T-cell (primary cell): ENCODE results near the genes DNAJC15 and TSC22D1.

DNA sequence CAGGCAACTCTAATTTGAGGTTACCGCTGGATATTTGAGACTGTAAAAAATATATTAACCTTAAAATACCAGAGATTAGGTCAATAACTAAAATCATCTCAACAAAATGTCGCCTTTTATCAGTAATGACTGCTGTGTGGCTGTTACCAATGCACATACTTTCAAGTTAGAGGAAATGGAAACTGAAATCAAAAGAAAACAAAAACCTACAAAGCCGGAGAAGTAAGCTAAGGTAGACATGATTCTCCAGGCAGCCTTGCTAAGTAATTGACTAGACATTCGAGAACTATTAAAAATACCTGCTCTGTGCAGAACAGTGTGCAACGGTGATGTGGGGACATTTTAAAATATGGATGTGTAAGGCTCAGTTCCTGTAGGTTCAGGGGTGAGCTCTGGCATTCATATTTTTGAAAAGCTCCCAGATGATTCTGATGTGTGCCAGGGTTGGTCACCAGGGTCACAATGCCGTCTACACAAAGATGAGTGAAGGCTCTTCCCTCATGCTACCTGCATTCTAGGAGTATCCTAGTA lies 575 bp upstream of the EPSTI1 start:
- PRO-cap, 7 experiments: peak in 6 of 7 experiments; most common plus-strand start position 239 of the sequence (in 5); most common minus-strand start position 127 of the sequence (in 5)

DNA sequence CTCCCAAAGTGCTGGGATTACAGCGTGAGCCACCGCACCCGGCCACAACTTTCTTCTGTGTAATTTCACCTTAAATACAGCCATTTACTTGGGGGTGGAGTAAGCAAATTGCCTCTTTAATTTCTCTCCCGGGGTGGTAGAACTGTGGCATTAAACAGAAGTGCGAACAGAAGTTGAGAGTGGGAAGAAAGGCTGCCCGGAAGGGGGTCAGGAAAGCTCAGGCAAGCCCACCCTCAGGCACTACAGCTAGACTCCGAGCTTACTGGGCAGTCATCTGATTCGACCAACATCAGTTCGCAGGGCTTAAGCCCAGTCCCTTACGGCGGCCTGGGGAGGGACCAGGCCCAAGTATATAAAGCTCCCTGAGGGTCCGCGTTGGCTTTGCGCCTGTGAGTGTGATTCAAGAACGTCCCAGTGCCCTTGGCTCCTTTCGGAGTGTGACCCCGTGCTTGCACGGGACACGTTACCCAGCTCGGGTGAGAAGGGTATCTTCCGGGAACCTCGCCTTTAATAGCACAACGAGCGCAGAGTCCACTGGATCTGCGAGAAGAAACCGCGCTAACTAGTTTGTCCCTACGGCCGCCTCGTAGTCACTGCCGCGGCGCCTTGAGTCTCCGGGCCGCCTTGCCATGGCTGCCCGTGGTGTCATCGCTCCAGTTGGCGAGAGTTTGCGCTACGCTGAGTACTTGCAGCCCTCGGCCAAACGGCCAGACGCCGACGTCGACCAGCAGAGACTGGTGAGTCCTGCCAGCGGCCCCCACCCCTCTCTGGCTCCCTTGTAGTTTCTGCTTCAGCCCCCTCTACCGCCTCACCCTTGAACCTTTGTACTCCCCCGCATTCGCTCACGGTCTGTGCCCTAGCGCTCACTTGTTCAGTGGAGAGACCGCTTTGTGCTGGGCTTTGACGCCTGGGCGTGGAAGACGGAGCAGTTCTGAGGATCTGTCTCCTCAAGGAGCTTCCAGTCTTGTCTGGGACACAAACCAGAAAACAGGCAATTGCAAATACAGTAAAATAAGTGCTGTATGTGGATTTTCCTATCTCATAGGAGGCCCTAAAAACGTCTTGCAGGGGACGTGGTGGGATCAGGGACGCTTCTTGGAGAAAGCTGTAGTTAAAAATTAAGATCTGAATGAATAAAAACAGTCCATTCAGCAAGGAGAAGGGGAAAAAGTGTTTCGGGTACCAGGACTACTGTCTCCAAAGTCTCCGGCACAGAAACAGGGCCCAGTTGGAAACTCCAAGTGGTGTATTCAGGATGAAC lies at the start of gene DNAJC15:
Gene DNAJC15, plus strand, starts transcription at position 589 of the 1,261 bp plus-strand sequence.
- PRO-cap, 7 experiments: peak in 7 of 7 experiments; most common plus-strand start position 866 of the sequence (in 6); most common minus-strand start position 853 of the sequence (in 4)

DNA sequence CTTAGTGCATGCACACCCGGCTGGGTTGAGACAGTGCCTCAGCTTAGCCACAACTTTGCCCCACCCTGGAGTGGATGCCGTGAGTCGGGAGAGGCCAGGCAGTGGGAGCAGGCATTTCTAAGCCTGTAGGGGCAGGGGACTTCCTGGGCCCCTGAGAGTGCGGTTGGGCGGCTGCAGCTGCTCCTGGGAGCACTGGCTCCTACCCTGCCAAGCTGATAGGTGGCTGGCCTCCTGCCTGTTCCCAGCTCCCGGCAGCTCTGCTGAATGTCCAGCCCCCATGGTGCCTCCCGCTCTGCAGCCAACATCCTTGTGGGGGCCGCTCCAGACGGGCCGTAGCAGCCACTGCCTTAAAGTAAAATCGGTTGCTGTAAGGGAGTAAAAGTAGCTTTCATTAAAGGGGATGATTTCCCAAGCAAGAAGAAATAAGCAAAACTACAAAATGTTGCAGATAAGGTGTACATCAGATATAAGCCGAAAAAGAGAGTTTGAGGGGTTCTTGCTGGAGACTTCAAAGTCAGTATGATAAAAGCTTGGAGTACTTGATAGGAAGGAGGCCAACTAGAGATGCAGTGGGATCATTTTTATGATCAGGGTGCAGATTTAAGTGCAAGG lies 13.5 kb downstream of the DNAJC15 start:
- PRO-cap, 7 experiments: no peak in any of the 7 experiments

DNA sequence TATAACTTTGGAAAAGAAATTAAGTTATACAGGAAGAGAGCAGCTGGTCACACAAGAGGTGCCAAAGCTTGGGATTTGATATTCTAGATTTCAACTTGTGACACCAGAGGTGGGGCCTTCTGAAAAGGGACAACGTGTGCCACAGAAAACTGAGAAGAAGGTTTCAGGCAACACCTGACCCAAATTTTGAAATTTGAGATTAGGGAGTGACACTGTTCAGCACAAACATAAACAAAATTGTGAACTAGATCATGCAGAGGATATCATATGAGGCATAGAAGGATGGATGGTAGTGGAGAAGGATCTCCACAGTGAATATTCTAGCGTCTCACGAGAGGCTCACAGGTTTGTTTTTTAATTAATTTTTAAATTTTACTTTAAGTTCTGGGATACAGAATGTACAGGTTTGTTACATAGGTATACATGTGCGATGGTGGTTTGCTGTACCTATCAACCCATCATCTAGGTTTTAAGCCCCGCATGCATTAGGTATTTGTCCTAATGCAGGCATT lies 379.6 kb downstream of the ENOX1 start:
- PRO-cap, 7 experiments: no peak in any of the 7 experiments

- PRO-cap, 7 experiments: no peak in any of the 7 experiments
These were observed 41.6 kb downstream of the LACC1 start for GRCh38 chr13:43921265-43921685.

GRCh38 chr13:44109981-44110734 lies 50.9 kb downstream of the SMIM2 start:
- PRO-cap, 7 experiments: no peak in any of the 7 experiments

- PRO-cap, 7 experiments: no peak in any of the 7 experiments
These were observed 44.2 kb downstream of the SMIM2 start for GRCh38 chr13:44116673-44117347.

DNA sequence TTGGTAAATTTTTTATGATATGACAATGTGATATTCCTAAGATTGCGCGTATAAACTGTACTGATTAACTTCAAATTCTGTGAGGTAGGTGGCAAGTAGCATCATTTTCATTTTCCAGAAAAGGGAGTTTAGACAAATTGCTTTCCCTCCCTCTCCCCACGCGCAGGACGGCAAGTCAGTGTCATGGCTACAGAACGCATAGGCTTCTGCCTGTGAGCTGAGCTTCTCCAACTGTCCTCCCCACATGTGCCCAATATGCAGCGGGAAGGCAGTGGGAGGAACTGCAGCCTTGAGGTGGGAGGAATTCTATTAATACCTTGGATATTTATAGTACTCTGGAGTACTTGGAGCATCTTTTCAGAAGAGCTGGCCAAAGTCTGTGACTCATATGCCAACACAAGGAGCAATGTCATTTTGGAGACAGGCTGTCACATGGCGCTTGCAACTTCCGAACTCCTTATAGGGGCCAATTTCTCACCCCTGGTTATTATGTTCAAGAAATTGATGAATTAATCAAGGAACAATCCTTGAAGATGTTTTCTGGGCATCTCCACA lies 32.6 kb downstream of the SMIM2 start:
- PRO-cap, 7 experiments: no peak in any of the 7 experiments

DNA sequence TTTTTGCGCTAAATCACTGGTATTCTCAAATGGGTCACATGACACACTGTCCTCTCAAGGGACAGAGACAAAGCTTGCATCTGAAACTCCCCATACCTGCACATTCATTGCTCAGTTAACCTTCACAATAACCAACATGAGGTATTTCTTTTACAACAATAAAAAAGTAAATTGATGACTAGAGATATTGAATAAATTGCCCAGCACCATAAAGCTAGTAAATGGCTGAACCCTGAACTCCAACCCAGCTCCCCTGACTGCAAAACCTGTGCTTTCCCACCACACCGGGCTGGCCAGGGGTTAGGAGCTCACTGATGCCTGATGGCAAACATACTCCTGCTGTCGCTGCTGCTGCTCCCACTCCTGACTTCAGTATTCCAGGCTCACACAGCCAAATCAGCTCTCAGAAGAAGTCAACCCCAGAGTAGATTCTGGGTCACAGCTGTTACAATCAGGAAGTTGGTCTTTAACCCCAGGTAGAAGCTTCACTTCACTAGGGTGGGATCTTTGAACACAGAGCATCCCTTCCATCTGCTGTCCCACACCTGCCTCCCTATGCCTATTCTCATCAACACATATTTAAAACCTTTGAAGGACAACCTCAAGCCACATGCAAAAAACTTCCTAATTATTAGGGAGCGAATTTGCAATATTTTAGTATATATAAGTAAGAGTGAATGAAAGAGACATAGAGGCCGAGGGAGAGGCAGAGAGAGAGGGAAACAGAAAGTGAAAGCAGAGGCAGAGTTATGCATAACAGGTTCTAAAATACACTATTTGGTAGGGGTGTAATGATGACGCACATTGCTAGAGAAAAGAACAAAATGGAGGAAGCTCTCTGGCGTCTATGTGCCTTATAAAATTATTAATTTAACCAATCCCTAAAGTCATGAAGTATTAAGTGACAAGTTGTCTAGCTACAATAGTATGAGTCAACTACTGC lies 99.5 kb upstream of the SERP2 start:
- PRO-cap, 7 experiments: peak in 7 of 7 experiments; most common plus-strand start position 822 of the sequence (in 7); most common minus-strand start position 731 of the sequence (in 7)

GRCh38 chr13:44352102-44353122 lies 21.2 kb upstream of the SERP2 start:
- PRO-cap, 7 experiments: peak in 4 of 7 experiments; most common plus-strand start chr13:44352931 (in 2)

- PRO-cap, 7 experiments: no peak in any of the 7 experiments
These were observed 11.5 kb upstream of the SERP2 start for GRCh38 chr13:44362158-44362580.

DNA sequence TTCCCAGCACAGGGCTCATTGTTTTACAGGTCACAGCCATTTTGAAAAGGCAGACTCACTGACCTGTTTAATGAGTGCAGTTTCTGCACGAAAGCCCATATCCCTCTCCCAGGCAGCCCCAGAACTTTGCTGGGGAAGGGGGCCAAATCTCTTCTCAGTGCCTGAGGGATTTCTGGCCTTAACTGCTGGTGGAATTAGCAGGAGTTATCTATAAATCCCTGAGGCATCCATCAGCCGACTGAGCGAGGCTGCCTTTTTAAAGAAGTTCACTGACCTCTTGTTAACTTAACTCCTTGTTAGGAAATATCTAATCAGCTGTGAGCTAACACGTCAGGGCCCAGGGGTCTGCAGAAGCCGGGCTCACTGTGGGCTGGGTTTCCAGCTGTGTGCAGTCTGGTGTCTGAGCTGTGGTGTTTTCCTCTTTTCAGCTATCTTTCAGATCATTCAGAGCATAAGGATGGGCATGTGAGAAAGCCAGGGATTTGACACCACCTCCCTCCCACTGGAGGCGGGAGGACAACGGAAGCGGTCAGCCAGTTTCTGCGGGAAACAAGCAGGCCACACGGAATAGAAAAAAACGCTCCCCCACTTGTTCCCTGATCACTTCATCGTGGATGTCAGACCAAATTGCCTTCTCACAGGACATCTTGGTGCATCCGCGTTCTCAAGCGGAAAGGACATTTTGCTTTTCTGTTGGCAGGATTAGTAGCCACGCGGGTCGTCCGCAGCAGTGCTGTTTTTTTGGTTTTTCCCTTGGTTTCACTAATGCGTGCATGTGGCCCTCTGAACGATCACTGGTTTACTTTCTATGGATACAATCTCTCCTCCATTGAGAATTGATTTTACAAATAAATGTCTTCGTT lies 23.5 kb downstream of the SERP2 start:
- PRO-cap, 7 experiments: no peak in any of the 7 experiments

GRCh38 chr13:44432704-44433831 lies 59.4 kb downstream of the SERP2 start:
- PRO-cap, 7 experiments: no peak in any of the 7 experiments

- PRO-cap, 7 experiments: no peak in any of the 7 experiments
These were observed 78.2 kb downstream of the TSC22D1 start for GRCh38 chr13:44497508-44498697.

DNA sequence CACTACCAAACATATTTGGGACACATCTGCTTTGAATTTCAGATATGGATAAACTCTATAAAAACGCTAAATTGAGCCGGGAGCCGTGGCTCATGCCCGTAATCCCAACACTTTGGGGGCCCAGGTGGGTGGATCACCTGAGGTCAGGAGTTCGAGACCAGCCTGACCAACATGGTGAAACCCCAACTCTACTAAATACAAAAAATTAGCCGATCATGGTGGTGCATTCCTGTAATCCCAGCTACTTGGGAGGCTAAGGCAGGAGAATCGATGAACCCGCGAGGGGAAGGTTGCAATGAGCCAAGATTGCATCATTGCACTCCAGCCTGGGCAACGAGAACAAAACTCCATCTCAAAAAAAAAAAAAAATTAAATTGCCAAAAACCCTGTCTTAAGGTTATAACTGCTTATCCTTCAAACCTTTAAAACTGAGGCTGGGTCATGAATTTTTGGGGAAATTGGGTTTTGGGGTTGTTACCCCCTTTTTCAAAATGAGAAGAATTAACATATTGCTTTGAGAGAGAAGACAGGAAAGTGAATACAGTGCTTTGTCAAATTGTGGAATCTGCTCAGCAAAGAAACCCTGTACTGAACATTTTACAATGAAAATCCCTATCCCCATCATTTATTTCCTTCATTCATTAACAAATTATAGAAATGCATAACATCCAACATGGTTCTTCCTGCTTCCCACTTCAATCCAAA lies 13.2 kb downstream of the TSC22D1 start:
- PRO-cap, 7 experiments: no peak in any of the 7 experiments

GRCh38 chr13:44576300-44576878 lies at the start of gene TSC22D1:
TSC22D1 (minus strand) TSS chr13:44576330.
- PRO-cap, 7 experiments: no peak in any of the 7 experiments

DNA sequence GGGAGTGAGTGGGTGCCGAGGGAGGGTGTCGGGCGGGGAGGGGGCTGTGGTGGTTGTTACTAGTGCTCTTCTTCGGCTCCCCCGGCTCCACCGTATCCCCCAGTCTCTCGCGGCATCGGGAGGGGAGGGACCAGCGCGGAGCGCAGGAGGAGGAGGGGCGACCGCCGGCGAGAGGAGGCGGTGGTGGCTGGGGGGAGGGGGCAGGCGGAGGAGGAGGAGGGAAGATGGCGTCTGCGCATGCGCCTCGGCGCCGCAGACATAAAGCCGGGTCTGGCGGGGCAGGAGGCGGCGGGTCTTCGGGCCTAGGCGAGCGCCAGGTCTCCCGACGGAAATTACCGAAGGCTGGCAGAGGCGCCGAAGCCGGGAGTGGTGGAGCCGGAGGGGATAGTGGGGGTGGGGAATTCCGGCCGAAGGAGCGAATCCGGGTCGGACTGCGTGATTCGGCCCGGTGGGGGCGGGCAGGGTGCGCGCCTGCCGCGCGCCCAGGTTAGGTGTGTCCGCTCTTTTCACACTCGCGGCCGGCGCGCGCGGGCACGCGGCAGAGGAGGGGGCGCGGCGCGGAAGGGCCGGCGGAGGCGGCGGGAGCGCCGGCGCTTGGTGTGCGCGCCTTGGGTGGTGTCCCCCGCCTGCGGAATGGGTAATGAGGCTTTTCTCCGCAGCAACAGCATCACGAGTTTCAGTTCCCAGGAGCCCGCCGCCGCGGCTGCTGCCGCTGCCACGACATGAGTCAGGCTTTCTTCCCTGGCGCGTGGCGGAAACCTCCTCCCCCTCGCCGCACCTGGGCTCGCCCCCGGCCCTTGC lies 1.3 kb upstream of the TSC22D1 start:
- PRO-cap, 7 experiments: peak in 7 of 7 experiments; most common plus-strand start position 679 of the sequence (in 7); most common minus-strand start position 635 of the sequence (in 7)

DNA sequence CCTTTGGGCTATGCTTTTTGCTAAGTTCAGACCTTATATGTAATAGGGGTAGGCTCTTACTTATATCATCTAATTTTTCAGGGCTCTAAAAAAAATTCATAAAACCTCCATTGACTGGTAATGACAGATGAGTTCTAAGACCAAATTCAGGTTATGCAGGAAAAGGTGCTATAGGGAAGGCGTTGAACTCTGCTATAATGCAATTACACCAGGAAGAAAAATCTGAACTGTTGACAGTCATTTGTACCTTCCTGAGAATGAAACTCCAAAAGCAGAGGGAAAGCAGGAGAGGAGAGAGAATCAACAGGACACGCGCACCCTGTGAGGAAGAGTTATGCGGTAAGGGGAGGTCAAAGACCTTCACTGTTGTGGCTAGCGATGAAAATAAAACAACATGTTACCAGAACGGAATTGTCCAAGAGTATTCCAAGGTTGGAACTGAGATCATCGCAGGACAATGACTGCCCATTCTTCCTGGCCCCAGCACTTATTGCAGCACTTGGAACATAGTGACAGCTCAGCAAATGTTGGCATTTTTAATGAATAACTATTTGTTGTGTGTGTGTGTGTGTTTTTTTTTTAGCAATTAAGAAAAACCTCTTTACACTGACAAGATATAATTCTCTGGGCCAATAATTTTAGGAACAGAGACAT lies 176.0 kb upstream of the TSC22D1 start:
- PRO-cap, 7 experiments: no peak in any of the 7 experiments

DNA sequence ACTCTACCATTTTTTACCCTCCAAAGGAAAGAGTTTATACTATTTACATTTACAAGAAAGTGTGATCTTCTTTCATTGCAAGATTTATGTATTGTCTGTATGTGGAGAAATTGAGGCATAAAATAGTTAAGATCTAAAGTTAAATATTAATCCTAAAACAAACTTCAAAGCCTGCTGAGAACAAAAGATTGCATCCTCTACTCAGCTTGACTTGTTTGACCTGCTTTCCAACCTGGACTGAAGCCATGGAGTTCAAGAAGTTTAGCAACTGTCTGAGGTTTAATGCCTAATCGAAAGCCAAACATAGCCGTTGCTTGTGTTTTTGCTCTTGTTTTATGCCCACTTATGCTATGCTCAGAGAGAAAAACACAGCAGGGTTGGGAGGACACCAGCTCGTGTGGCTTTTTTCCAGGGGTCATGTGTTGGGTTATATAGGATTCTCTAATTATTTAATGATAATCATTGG lies 135.7 kb downstream of the NUFIP1 start:
- PRO-cap, 7 experiments: no peak in any of the 7 experiments

- PRO-cap, 7 experiments: no peak in any of the 7 experiments
These were observed 10.3 kb downstream of the NUFIP1 start for GRCh38 chr13:44979020-44979341.